ENCODE measurements around the genes BCL2A1 and CFAP161.

- PRO-cap, result no peak
Observed at GRCh38 chr15:79970660-79971620, at the start of gene BCL2A1. BCL2A1 (minus strand) TSS chr15:79971196.

DNA sequence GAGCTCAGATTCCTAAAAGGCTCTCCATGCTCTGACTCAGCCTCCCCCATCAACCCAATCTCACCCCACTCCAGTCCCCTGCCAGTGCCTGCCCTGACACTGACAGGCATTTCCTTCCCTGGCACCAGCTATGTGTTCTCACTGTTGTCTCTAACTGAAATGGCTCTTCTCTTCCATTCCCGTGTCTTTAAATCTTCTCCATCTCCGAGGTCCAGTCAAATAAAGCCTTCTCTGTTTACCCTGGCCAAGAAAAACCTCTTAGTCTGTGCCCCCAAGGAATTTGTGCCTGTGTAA is 7.4 kb upstream of the BCL2A1 start:
- PRO-cap, result no peak

GRCh38 chr15:79978712-79979481 is 7.9 kb upstream of the BCL2A1 start:
- PRO-cap, result no peak

DNA sequence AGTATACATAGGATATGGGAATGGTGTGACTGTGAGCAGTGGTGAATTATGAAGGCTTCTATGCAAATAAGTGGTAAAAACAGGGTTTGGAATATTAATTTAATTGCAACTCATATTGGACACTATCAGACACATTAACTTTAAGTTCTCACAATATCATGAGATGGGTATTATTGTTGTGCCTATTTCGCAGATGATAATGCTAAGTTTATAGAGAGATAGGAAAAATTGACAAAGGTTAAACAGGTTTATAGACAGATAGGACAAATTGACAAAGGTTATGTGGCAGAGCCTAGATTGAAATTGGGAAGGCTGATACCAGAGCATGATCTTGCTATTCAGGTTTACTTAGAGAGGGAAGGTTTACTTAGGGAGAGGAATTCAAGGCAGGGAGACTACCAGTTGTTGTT is 22.7 kb downstream of the ZFAND6 start:
- PRO-cap, result no peak

DNA sequence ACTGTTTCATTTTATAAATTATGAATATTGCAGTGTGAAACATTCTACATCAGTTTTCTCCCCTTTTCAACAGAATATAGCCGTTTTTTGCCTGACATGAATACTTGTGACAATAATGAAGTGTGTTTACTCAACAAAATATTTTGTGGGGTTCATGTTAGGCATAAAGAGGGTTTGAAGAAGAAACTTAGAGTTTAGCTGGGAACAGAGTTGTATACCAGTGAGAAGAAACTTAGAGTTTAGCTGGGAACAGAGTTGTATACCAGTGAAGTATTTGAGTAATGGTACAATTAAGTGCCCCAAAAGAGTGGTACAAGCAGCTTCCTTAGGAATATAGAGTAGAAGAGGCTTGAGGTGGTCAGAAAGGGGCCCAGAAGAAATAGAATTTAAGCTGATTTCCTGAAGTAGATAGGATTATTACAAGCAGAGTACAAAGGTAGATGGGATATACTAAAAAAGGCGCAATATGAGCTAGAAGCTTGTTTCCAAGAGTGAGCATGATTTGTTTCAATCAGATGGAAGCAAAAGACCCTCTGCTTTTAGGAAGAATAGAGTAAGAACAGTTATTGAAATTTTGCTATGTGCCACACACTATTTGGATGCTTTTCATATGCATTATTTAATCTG is 39.1 kb upstream of the FAH start:
- PRO-cap, result no peak

GRCh38 chr15:80160427-80161114 is 7.8 kb downstream of the FAH start:
- PRO-cap, result no peak

- PRO-cap, result no peak
Observed at GRCh38 chr15:80178856-80179885, 26.4 kb downstream of the FAH start.

GRCh38 chr15:80246261-80246932 is 5.6 kb downstream of the CTXND1 start:
- PRO-cap, result no peak

DNA sequence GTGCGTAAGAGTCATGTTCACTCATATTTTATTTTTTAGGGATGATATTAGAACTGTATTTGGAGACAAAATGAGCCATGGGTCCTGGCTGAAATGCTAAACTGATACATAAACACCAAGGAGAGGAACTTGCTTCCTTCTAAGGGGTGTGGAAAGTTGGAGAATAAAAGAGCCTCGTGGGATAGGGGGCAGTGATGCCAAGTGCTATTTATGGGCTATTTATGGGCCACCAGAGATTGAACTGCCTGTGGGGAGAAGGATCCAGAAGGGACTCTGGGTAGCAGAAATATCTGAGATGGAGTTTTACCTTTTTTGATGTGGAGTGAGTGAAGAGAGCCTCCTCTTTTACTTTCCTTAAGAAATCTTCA is 1.8 kb upstream of the ARNT2 start:
- PRO-cap, result no peak

- PRO-cap, result no peak
Observed at GRCh38 chr15:80559041-80559744, 135.9 kb upstream of the ABHD17C start.

DNA sequence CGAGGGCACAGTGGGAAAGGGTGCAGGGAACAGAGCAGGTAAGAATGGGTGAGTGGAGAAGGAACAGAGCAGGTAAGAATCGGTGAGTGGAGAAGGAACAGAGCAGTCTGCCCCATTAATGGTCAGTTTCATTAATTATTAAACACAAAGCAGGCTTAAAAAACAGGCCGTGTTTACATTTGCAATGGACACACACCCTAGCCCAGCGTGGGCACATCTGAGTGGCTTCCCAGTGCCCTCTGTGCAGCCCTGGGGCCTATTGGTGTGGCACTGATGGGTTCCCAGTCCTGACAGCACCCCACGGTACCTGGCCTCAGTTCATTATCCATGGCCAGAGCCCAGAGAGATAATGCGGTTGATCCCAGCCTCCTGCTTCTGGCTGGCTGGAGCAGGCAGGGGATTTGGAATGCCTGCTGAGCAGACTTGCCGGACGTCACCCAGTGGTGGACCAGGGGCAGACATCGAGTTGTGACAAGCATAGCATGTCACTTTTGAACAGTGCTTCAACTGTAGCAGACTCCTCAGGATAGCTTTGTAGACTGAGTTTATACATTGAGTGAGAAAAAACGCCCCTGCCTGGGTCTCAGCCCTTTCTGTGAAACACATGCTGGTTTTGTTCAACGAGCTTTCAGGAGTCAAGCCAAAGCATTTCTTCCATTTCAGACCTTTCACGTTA is 110.5 kb upstream of the ABHD17C start:
- PRO-cap, result no peak

GRCh38 chr15:80696126-80696865 is 1.2 kb downstream of the ABHD17C start:
- PRO-cap, result no peak

GRCh38 chr15:80776296-80776579 is 2.9 kb upstream of the CEMIP start:
- PRO-cap, result unidirectional peak, minus-strand start at chr15:80776515

DNA sequence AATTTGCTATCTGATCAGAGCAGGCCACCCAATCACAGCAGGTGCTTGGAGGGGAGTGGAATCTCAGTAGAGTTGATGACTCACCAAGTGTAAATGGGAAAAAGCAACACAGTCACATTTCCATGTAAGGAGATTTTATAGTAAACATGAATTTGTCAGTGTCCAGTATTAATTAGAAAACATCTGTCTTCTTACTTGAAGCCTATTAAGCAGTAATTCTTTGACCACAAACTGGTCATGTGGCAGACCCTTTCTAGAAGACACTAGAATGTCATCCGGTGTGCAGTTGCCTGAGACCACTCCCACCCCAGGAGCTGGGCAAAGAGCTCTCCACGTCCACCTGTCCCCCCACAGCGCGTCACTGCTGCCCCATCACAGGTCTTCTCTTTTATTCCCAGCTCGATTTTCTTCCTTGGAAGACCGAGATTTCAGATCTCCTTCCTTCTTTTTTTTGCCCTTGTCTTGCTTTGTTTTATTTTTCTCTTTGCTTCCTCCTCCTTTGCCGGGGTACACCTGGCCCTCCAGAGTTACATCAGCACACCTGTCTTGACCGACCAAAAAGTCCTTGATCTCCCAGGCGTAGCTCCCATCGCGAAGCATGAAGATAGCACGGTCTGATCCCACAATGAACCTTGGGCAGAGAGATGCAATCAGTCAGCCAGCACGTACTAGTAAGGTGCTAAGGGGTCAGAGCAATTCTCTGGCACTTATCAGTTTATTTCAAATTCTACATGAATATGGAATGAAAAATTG is 10.6 kb downstream of the MESD start:
- PRO-cap, result no peak

- PRO-cap, result no peak
Observed at GRCh38 chr15:80981761-80982205, 7.8 kb downstream of the MESD start.

DNA sequence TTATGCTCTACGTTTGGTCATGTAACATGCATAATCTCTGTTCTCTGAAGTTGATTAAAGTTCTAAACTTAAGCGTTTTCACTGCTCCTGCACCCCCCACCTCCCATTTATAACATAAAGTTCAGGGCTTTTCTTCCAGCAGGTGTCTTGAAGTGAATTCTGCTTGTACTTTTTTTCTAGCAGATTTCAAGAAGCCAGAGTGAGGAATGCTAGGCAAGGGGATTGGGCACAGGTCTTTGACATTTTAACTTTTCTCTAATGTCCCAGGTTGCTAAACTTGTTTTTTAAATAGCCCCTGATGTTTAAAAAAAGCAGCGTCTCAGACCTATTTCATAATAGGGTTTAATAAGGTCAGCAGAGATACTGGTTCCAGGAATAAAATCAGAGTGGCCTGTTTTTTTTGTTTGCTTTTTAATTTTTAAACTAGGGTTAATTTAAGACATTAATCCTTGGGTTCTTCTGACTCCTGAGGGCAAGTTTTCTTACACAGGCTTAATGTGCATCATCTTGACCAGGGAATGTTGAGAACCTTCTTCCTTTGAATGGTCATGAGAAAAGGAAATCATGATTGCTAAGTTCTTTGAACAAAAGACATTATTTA is 5.1 kb downstream of the TLNRD1 start:
- PRO-cap, result no peak

GRCh38 chr15:81133664-81134643 is at the start of gene CFAP161:
CFAP161 (plus strand) TSS chr15:81134270.
- PRO-cap, result bidirectional peak, plus-strand start at chr15:81134308, minus-strand start at chr15:81134197

DNA sequence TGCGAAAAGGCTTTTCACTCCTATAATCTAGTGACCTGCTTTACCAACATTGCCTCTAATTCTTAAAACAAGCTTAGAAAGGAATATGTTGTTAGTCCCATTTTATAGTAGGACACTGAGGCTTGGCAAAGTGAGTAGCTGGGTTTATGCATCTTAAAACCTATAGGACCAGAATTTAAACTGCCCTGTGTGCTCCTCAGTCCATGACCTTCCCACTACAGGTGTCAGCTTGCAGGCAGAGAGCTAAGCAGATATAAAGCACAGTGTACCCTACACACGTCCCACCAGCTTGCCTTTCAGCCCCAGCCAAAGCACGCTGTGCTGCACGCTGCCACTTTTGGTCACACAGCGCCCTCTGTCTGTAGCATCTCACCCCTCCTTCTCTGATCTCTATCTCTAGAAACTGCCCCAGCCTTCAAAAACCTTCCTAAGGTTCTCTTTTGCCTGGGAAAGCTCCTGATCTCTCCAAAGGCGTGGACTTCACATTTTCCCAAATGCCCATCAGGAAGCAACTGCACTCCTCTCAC is 57.6 kb downstream of the STARD5 start:
- PRO-cap, result no peak

- PRO-cap, result no peak
Observed at GRCh38 chr15:81273852-81274292, 50.1 kb downstream of the STARD5 start.

DNA sequence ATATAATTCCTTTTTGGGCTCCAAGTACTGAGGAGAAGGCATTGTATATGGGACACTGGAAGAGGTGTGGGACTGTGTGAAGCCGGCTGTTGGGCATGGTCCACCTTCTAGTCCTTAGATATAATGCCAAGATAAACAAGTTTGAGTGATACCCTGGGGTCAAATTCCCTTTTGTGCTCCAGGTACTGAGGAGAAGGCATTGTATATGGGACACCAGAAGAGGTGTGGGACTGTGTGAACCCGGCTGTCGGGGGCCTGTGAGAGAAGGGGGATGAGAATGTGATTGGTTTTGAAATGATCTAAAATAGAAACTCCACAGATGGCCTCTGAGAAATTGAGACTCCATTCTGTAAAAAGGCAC is 11.4 kb upstream of the TMC3 start:
- PRO-cap, result no peak

Measured in endothelial cell (in vitro differentiated cells).